Measurements from ENCODE around the genes GJA4 and CLSPN.

GRCh38 chr1:33239557-33239809 lies 16.8 kb upstream of the ZNF362 start:
- PRO-cap, result no peak

- PRO-cap, result no peak
Observed at GRCh38 chr1:33281374-33281940, 25.2 kb downstream of the ZNF362 start.

DNA sequence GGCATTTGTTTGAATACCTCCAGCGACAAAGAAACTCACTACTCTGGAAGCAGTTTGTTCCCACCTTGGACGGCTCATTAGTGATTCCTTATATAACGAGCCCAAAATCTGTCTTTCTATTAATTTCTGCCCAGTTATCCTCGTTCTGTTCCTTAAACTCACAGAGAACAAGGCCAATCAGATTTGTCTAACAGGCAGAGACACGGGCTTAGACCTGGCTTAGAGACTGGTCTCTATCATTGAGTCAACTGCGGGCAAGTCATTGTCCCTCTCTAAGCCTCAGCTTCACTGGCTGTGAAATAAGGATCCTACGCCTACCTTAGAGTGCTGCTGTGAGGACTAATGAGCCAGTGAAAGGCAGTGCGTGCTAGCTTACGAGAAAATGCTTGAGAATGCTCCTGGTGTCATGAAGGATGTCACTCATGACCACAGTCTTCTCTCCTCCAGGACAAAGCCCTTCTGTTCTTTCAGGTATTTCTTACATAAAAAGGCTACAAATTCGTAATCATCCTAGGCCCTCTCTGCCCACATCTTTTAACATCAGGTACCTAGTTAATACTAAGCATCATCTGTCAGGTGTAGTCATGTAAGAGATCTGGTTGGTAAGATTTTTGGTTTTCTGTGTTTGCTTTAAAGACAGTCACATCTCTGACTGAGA lies 16.5 kb upstream of the A3GALT2 start:
- PRO-cap, result no peak

DNA sequence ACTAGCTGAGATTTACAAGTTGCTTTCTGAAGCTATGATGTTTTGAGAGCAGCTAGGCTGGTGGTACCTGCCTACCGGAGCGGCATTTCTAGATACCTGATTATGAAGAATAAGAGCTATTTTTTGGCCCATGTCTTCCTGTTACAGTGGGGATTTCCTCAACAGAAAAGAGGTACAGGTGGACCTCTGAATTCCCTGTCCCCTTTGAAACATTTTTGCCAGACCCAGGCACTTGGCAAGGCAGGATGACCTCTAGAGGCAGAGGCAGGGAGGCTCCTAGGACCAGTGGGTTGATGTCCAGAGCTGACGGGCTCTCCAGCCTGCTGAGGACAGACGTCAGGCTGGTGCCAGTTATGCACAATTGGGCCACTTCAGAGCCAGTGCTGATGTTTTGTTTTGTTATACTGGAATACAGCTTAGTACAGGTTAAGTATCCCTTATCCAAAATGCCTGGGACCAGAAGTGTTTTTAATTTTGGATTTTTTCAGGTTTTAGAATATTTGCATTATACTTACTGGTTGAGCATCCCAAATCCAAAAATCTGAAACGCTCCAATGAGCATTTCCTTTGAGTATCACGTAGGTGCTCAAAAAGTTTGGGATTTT lies 18.5 kb upstream of the A3GALT2 start:
- PRO-cap, result no peak

DNA sequence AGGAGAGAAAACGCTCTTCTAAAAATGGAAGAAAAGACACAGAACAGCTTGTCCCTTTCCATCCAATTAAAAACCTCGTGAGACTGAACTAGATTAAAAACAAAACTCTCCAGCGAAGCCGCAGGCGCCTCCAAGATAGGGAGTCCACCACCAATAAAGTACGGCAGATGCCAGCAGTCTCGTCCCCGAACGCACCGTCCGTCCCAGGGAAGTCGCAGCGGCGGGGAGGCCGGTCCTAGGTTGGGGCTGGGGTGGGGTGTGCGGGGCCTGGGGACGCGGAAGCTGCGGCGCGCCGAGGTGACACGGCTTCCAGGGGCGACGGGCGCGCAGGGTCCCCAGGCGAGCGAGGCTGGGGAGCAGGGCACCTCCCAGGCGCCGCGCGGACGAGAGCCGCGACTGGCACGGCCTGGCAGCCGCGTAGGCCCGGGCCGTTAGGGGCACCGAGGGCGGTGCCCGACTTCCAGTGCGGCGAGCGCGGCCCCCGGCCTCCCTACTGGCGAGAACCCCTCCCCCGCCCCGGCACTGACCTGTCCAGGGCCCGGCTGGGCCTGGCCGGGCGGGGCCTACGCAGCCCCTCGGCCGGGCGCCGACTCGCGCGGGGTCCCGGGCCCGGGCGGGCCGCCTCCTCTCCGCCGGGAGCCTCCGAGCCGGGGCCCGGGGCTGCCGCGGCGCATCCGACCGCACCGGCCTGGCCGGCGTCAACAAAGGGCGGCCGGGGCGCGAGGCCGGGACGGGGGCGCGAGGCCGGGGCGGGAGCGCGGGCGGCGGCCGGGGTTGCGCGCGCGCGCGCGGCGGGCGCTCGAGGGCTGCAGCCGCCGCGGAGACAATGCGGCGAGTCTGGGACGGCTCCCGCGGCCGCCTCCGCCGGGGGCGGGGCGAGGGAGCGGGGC lies 28.4 kb upstream of the A3GALT2 start:
- PRO-cap, result bidirectional peak, plus-strand start outside the sequence, minus-strand start at position 825 of the sequence

- PRO-cap, result bidirectional peak, plus-strand start at chr1:33350073, minus-strand start at chr1:33349894
Observed at GRCh38 chr1:33349960-33350644, 29.2 kb upstream of the A3GALT2 start.

GRCh38 chr1:33431163-33431377 lies 175 bp upstream of the PHC2 start:
- PRO-cap, result no peak

DNA sequence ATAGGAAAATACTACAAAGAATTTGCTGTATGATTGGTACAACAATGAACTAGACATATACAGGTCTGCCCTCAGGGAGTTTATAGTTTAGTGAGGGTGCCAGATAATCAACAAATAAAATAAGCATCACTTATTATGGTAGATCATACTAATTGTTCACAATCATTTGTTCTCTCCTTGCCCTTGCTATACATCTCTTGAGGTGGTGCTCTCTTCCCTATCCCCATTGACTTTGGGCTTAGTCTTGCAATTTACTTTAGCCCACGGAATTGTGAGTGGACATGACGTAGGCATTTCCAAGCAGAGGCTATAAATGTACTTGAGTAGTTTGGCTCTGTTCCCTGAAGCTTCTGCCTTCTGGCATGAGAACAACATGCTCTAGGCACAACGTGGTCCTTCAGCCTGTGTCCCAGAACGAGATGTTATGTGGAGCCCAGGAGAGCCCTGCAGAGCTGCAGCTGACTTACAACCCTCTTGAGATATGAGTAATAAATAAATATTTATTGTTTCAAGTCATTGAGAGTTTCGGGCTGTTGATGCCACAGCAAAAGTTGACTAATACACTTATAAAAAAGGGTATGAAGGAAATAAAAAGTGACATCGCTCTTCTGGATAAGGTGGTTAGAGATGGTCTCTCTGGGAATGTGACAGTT lies 105.3 kb upstream of the HMGB4 start:
- PRO-cap, result no peak

DNA sequence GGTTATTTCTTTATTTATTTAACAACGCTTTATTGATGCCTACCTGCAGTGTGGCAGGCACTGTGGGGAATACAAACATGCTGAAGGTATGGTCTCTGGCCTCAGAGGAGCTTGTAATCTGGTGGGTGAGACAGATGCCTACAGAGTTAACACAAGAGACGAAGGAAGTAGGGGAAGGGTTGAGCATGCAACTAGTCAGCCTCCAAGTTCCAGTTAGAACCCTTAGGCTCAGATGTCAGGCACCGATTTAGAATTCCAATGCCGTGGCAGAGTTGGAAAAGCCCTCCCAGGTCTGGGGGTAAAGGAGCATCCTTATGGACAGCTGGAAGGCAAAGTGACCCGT lies 133.0 kb upstream of the GJB5 start:
- PRO-cap, result no peak

GRCh38 chr1:34792650-34793152 lies at the start of gene GJA4:
Gene GJA4 (plus strand): TSS chr1:34792999.
- PRO-cap, result unidirectional peak, plus-strand start at chr1:34792999

GRCh38 chr1:34793426-34794276 lies 852 bp downstream of the GJA4 start:
- PRO-cap, result no peak

GRCh38 chr1:34845390-34845795 lies 14.2 kb downstream of the SMIM12 start:
- PRO-cap, result no peak

DNA sequence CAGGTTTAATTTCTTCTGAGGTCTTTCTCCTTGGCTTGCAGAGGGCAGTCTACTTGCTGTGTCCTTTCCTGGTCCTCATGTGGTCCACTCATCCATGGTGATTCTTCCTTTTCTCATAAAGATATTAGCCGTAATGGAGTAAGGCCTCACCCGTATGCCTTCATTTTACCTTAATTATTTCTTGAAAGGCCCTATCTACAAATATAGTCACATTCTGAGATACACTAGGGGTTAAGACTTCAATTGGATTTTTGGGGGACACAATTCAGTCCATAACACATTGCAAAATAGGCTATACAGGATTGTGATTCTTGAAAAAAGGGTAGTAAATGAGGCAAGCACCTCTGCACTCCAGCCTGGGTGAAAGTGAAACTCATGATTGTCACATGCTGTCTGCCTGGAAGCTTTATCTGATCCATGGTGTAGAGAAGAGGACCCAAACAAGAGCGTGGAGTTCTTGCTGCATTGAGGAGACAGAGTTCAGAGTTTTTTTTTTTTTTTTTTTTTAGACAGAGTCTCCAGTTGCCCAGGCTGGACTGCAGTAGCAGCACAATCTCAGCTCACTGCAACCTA lies 30.8 kb downstream of the SFPQ start:
- PRO-cap, result no peak

GRCh38 chr1:35180248-35180673 lies 12.7 kb downstream of the SFPQ start:
- PRO-cap, result no peak

- PRO-cap, result no peak
Observed at GRCh38 chr1:35184439-35184959, 8.4 kb downstream of the SFPQ start.

DNA sequence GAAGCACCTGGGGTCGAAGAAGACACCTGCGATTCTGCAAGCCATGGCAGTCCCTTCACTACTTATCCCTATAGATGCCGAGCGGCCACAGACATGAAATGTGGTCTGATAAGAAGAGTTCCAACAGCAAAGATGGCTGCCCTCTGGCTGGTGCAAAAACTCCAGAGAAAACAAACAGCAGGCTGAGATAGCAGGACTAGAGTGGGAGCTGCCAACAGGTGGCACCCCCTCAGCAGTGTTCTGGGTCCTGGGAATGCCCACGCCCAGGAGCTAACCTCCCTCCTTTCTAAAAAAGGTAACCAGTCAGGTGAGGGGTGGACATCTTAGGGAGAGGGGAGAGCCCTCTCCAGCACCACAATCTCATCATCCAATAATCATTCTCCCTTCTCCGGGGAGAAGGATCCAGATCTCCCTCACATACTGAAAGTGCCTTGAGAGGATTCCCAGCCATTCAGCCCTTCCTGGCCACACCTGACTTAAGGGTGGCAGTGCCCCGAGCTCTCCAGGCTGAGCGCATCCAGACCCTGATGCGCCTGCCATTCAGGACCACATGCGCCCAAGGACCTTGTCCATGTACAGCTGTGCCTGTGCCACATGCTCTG lies 121.4 kb downstream of the KIAA0319L start:
- PRO-cap, result no peak

GRCh38 chr1:35708450-35709085 lies 10.1 kb downstream of the C1orf216 start:
- PRO-cap, result no peak

DNA sequence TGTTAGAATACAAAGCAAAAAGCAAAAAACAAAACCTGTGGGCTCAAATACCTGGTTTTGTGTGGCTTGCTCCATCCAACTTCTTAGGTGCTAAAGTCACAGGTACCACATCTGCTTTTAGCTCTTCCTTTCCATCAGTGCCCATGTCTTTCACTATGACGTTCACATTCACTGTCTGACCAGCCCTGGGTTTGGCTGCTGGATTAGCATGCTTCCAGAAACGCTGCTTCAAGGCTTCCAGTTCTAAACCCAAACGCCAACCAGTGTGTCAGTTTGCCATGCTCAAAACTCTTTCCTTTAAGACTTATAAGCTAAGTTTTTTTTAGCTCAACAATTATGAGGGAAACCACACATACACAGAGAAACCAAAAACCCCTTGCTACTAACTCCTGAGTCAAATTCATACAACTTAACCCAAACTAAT lies 16.1 kb downstream of the CLSPN start:
- PRO-cap, result no peak

- PRO-cap, result unidirectional peak, minus-strand start at chr1:35769964
Observed at GRCh38 chr1:35769823-35770314, at the start of gene CLSPN. Gene CLSPN (minus strand): TSS chr1:35769978.

DNA sequence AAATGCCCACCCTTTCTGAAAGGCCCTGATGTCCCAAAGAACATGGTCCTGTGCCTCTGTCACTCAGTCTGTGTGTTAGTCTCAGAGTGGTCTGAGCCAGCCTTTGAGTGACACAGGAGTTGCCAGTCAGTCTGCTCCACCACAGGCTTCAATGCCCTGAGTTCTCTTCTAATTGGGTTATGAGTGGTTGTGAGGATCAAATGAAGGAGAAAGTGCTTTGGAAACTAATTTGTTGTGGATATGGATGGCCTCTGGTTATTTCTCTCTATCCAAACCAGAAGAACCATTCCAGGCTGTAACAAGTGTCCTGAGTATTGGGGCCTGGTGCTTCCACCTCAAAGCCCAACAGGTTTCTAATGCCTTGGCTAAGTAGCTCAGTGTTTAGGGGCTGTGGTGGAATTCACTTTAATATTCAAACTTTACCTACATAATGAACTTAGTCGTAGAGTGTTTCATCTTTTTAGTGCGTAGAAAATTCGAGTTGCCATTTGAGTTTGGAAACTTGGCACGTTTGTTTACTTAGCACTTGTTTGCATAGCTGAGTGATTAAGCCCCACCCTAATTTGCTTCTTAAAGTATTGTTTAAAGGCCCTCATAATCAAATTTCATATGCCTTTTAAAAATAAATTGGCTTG lies 1.3 kb downstream of the AGO4 start:
- PRO-cap, result no peak